Thoracic aorta endothelial cell (primary cell): ENCODE measurements around a stretch of chr9.

- CAGE, long polyA plus RNA, result no peak
These were observed 19.3 kb downstream of the RAB14 start for GRCh38 chr9:121182272-121182873.

GRCh38 chr9:121271901-121272499, 4.0 kb downstream of the GSN start:
- CAGE, long polyA plus RNA, result no peak

GRCh38 chr9:121289858-121289986, 21.8 kb downstream of the GSN start:
- CAGE, long polyA plus RNA, result no peak

DNA sequence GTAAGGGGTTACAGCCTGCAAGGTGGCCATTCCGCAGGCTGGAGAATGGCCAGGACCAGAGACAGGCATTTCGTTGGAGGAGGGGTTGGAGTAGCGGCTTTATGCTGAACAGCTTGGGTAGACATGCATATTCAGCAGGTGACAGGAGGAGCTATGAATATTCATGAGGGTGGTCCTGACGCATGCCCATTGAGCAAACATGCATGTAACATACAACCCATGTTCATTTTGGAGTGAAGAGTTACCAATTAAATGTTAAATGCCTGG, 1.1 kb upstream of the STOM start:
- CAGE, long polyA plus RNA, result no peak

DNA sequence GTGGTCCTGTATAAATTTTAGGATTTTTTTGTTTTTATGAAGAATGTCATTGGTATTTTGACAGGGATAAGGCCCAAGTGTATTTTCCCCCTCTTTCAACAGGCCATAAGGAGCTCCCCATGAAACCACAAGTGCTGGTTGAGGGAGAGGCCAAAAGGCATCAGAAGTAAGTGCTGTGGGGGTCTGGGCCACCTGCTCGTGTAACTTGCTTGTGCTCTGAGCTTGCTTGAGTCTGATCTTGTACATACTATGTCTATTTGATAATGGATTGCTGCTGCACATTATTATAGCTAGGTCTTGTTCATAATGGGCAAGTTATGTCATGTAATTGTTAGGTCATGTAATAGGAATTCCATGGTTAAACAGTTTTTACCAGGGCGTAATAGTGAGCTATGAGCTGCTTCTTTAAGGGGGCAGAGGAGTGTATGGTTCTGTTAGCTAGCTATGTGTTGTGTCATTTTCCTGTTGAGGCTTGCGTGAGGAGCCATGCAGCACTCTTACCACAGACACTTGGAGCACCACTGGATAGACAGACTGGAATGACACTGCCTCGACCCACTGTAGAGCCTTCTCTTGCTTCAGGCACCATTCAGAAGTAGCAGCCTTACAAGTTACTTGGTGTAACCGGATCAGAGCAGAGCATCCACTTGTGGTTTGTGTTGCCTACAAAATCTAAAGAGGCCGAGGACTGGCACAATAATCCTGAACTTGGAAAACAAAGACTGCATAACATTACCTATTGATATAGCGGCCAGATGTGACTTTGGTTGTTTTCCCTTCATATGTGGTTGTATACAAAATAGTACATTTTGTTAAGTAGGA, 28.2 kb upstream of the STOM start:
- CAGE, long polyA plus RNA, result no peak

DNA sequence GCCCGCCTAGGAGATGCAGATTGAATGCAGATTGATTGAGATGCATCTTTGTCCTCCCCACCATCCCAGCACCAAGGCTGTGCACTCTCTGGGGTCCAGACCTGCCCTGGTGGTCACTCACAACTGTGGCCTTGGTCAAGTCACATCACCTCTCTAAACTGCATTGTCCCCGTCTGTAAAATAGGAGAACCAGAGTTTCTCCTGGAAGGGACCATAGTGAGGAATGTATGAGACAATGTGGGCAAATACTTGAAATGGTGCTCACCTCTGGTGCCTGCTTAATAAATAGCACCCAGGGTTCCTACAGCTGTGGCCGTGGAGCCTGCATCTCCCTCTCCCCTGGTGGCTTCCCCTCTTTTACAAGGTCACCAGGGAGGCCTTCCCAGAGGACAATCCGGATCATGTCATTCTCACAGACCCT, 66.1 kb upstream of the GGTA1 start:
- CAGE, long polyA plus RNA, result no peak

GRCh38 chr9:121599237-121599917, 52.1 kb upstream of the DAB2IP start:
- CAGE, long polyA plus RNA, result no peak

DNA sequence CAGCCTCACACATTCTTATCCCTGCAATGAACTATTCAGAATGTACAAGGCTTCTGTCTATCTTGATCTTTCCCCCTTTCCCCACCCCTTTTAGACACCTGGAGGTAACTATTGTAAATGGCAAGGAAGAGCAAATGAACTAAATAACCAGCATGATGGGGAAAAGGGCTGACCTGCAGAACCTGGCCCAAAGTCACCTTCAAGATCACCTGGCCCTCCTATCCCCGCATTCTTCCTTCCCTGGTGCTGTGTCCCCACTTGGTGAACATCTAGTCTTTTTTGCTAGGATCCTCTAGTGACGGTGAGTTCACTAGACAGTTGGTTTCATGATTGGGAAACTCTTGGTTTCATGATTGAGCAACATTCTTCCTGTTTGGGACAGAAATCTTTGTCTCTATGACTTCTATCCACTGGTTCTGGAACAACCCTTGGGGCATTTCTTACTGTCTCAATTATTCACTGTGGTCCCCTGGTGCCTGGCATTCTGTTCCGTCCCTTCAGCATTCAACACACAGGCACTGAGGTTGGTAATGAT, 50.3 kb upstream of the DAB2IP start:
- CAGE, long polyA plus RNA, result no peak

GRCh38 chr9:121649300-121650084, 1.9 kb upstream of the DAB2IP start:
- CAGE, long polyA plus RNA, result no peak

- CAGE, long polyA plus RNA, result no peak
These were observed 11.3 kb downstream of the DAB2IP start for GRCh38 chr9:121662559-121663350.

DNA sequence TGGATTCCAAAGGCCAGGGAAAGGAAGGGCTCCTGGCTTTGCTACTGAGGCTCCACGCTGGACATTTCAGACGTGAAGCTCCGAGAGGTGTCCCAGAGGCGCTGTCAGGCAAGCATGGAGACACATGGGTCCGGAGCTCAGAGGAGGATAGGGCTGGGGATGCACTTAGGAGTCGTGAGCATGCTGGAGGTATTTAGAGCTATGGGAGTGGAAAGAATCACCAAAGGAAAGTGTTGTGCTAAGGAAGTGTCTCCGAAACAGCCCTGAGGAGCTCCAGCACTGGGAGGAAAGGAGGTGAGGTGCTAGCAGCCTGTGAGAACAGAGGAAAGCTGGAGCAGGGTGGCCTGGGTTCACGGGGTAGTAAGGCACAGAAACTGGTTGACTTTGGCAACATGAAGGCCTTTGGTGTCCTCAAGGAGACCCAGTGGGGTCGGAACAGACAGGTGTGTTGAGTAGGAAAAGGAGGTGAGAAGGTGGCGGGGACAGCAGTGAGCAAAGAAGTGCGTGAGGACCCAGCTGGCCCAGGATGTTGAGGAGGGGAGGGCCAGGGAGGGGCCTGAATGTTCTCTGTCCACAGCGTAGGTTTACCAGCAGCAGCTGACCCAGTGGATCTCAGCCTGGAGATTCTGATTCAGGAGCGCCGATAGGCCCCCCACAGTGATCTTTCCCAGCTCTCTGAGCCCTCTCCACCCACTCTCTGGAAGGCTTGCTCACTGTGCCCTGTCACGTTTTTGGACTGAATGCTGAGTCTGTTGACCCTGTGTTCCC, 88.4 kb downstream of the DAB2IP start:
- CAGE, long polyA plus RNA, result no peak

DNA sequence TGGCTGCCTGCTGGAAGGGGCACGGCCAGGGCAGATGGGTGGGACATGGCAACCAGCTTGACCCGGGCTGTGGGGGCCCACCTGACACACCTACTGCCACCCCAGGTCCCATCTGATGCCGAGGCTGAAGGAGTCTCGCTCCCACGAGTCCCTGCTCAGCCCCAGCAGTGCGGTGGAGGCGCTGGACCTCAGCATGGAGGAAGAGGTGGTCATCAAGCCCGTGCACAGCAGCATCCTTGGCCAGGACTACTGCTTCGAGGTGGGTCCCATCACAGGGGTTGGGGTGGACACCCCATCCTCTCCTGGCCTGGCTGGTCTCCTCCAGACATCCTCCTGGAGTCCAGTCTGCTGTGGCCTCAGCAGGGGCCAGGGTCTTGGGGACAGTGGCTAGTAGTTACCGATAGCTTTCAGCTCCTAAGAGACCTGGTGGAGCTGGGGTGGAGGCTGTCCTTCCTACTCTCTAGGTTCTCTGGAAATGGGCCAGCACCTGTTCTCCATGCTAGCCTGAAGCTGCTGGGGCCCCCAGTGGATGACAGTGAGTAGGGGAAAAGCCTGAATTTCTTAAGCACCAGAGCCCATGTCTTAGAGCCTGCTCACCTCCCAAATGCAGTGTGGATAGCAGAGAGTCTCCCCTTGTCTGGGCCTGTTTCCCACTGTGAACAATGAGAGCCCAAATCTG, 105.6 kb downstream of the DAB2IP start:
- CAGE, long polyA plus RNA, result no peak

- CAGE, long polyA plus RNA, result no peak
These were observed 112.0 kb downstream of the DAB2IP start for GRCh38 chr9:121763465-121763893.

- CAGE, long polyA plus RNA, result no peak
These were observed 120.4 kb downstream of the DAB2IP start for GRCh38 chr9:121771755-121772282.

DNA sequence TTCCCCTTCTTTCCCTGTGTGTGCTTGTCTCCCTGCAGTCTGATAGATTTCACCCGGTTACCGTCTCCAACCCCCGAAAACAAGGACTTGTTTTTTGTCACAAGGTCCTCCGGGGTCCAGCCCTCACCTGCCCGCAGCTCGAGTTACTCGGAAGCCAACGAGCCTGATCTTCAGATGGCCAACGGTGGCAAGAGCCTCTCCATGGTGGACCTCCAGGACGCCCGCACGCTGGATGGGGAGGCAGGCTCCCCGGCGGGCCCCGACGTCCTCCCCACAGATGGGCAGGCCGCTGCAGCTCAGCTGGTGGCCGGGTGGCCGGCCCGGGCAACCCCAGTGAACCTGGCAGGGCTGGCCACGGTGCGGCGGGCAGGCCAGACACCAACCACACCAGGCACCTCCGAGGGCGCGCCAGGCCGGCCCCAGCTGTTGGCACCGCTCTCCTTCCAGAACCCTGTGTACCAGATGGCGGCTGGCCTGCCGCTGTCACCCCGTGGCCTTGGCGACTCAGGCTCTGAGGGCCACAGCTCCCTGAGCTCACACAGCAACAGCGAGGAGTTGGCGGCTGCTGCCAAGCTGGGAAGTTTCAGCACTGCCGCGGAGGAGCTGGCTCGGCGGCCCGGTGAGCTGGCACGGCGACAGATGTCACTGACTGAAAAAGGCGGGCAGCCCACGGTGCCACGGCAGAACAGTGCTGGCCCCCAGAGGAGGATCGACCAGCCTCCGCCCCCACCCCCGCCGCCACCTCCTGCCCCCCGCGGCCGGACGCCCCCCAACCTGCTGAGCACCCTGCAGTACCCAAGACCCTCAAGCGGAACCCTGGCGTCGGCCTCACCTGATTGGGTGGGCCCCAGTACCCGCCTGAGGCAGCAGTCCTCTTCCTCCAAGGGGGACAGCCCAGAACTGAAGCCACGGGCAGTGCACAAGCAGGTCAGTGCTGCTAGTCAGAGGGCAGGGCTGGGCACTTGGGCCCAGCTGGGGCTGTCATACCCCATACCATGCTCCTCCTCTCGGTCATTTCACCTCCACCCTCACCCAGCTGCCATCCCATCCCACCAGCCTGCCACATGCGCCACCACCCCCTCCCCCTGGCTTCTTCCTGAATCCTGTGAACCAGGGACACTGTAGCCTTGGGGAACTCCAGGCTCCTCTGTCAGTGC, 121.5 kb downstream of the DAB2IP start:
- CAGE, long polyA plus RNA, result no peak

- CAGE, long polyA plus RNA, result no peak
These were observed 170.0 kb downstream of the DAB2IP start for GRCh38 chr9:121821290-121821895.

DNA sequence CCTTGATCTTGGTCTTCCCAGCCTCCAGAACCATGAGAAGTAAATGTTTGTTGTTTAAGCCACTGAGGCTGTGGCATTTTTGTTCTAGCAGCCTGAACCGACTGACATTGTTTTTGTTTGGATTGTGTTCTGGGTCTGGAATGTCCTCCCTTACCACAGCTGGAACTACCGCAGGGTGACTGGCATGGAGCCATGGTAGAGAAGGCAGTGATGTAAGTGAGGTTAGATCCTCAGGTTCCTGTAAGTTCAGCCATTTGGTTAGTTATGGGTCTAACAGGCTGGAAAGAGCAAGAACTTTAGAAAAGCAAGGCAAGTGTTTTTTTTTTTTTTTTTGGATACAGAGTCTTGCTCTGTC, 209.3 kb downstream of the DAB2IP start:
- CAGE, long polyA plus RNA, result no peak

GRCh38 chr9:121946255-121947053, 146.7 kb downstream of the TTLL11 start:
- CAGE, long polyA plus RNA, result no peak

DNA sequence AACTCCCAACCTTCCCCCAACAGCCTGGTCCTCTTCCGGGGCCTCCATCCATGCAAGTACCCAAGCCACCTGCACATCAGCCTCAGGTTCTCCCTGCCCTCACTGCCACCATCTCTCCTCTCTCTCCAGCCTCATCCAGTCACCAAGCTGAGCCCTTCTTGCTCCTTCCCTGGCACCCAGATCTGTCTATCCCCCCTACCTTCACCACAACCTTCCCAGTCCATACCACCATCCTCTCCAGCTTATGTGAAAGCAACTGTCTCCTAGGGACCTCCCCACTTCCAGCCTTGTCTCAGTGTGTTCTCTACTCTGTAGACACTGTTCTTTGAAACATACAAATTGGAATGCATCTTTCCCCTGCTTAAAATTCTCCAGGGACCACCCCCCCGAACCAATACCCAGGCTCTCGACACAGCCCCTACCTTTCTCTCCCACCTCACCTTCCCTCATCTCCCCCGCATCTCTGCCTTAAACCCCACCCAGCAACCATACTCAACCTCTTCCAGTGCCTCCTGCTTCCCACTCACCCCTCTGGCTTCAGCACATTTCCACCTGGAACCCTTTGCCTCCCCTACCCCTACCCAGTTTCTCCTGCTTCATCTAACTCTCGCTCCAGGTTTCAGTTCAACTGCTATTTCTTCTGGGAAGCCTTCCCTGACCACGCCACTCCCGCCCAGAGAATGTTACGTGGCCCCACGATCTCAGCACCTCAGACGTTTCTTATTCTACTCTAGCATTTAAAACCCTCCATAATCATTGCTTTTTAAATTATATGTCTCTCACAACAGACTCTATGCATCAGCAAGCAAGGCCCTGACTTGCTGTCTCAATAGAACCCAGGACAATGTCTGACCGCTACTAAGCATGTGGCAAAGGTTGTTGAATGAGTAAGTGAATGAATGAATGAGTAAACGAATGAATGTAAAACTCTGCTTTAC, 104.9 kb downstream of the TTLL11 start:
- CAGE, long polyA plus RNA, result no peak

DNA sequence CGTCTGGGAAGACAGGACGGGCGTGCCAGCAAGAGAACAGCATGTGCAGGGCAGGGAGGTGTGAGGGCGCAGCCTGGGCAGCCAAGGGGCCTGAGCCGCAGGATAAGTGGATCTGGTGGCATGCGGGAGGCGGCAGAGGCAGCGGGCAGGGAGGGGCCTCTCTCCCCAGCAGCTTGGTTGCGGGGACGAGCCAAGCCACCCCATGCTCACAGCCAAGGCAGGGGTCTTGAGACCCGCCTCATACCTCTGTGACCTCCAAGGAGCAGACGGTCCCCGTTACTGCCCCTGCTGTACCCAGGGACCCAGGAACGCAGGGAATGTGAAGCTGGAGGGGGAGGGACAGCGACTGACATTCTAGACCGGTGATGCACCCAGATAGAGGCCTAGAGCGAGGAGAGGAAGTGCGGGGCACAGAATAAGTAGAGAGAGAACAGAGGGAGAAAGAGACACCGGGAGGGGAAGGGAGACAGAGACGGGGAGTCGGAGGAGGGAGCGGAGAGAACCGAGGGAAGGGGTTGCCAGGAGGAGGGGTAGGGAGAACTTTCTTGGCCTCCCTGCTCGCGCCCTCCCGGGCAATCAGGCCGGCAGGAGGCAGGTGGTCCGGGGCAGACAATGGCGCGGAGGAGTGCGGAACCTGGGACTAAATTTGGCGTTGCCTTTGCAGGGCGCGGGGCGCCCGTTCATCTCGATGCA, 33.1 kb upstream of the TTLL11 start:
- CAGE, long polyA plus RNA, result no peak